Measurements from ENCODE around the gene DLD.

GRCh38 chr7:107471356-107471591 lies 1.4 kb downstream of the GPR22 start:
- RRBS, result no CpG with 5 or more reads among the region's 2 CpGs

- RRBS, result no CpG with 5 or more reads among the region's 2 CpGs
These were observed 17.1 kb downstream of the CBLL1 start for GRCh38 chr7:107760908-107761496.

DNA sequence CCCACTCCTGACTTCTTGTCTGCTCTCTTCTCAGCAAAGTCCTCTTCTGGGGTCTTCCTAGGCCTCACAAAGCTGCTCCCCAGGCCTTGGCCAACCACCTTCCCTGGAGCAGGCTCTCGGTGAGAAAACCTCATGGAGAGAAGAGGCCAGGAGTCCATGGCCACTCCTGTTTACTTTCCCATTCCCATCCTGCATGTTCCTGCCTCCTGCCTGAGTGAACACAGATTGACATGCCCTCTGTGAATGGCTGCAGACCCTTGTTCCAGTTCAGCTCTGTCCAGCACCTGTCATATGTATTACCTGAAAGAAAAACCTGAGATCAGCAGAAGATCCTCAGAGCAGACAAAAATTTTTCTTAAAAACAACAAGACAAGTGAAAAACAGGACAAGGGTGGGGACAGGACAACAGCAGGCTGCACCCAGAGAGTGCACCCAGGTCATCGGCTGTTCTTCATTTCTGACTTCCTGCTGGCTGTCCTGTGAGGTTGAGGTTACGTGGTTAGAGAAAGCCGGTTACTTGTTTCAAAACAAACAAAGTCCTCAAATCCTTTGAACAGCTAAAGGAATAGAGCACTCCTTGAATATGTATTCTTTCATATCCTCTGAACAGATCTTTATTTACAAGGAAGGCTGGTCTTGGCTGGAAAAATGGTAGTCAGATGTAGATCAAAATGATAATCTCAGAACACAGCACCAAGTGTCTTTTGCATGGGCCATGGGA lies 34.0 kb upstream of the DLD start:
- RRBS, result no CpG with 5 or more reads among the region's 4 CpGs

- RRBS, result no CpG with 5 or more reads among the region's 10 CpGs
These were observed 30.6 kb upstream of the DLD start for GRCh38 chr7:107860224-107860982.

DNA sequence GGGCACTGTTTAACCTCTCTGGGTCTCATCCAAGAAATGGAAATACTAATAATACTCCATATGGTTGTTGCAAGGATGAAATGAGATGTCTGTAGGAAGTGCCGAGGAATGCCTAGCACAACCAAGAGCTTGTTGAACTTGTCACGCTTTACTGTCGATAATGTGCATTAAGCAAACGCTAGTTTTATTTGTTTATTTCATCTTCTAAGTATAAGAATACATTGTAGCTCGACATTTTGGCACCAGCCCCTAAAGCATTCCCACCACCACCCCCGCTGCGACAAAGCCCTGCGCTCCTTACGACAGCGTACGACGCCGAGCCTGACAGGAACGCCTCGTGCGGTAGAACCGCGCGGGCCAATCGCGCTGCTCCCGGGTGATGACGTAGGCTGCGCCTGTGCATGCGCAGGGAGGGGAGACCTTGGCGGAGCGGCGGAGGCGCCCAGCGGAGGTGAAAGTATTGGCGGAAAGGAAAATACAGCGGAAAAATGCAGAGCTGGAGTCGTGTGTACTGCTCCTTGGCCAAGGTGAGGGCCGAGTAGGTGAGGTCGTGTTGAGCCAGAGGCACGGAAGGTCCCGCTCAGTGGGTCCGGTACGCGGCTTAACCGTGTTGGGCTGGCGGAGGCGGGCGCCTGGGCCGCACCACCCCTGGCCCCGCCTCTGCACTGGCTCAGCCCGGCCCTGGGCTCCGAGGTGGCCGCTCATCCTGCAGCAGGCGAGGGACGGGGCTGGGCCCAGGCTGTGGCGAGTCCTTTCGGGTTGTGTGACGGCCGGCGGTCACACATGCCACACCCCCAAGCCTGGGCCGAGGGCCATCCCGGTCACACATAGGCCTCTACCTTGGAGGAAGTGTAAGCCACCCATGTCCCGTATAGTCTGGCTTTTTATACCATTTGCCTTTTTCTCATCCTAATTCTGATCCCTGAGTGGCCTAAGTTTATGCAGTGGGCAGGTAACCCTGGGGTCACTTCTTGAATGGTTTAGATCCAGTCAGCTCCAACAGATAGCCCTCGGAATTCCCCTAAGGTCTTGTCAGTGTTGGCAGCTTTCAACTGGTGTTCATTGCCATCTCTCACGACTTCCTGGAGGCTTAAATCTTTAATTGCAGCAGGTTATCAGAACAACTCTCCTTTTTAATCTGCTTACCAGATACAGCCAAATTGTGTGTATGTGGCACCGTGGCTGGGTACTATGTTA lies at the start of gene DLD:
Gene DLD, plus strand, starts transcription at position 421 of the 1,197 bp plus-strand sequence.
- RRBS, result 3% methylated on average over 11 of the region's 62 CpGs

DNA sequence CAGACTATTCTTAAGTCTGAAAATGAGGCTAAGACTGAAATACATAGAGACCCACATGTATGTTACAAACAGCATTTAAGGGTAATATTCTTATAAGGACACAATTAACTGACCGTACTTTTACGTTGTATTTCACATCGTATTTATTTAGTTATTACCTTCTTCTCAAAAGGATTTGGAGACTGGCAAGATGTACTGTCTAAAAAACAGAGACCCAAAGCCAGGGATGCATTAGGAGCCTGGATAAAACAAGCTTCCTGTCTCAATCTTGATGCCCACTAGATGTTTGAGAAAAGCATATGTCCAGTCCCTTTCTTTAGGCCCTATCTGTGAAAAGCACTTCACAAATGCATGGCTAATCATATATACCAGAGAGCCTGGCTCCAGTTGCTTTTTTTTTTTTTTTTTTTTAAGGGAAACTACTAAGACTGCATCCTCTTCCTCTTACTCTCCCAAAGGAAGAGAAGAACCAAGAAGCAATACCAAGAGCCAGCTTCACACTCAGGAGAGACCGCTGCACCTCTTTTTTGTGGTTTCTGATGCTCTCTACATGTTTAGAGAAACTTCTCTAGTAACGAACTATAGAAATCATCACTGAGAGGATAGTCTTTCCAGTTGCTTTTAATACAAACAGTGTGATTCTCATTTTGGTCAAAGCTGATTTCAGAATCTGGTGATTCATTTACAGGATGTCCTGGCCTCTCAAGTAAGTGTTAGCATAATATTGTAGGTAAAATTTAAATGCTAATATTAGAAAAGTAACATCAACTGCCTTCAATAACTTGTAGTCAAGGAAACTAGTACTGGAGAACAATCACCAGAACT lies 3.4 kb downstream of the LAMB1 start:
- RRBS, result no CpG with 5 or more reads among the region's 5 CpGs

- RRBS, result 3% methylated on average over 20 of the region's 65 CpGs
These were observed 1.5 kb downstream of the NRCAM start for GRCh38 chr7:108454415-108455403.

DNA sequence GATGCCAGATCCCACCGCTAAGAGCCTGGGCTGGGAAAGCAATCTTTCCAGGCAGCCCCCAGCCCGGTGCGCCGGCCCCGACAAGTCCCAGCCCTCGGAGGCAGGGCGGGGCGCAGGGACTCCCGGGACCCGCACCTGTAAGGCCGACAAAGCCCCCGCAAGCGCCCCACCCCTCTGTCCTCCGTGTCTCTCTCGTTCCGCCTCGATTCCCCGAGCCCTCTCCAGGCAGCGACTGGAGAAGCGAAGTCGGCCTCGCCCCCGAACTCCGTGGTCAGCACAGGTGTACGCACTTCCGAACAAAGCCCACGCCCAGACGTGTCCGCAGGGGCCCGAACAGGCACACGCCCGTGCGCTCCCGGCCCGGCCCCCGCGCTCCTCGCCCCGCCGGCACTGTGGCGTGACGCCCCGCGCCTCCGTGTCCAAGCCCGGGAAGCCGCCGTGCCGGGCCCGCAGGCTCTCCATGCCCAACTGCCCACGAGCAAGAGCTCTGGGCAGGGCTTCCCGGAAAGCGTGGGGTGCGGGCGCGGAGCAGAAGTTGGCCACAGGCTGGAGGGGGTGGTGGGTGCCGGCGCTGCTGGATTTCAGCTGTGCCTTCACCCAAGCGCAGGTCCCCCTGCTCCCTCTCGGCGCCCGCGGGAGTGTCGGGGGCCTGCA lies 705 bp downstream of the NRCAM start:
- RRBS, result 3% methylated on average over 23 of the region's 64 CpGs

DNA sequence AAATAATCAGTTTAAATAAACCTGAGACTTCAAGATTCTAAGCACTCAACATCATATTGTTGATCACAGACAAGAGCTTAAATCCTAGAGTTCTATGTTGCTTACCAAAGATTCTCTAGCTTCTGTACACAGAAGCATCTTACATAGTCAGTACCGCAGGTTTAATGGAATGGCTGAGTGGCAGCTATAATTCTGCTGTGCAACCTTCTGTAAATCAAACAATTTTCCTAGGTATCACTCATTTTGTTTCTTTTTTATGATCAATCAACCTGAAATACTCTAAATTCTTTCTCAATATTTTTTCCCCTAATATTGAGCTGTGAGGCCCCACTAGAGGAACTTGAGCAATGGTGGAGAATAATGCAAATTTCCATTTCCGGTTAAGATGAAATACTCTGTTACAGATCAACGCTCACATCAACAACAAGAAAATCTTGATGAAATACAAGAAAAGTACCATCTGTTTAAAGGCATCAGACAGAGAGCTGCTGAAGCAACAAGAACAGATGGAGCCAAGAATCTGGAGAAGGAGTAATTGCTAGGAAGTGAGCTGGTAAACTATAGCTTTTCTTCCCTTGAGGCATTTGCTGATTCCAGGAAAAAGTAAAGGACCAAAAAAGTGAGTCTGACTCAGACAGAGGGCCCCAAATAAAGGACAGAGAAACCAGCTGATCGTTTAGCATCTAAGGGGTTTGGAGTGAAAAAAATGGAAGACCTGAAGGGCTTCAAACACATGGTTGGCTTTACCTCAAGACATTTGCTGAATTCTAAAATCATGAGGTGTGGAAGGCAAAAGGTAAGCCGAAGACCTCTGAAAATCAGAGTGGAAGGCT lies 22.6 kb downstream of the PNPLA8 start:
- RRBS, result no CpG with 5 or more reads among the region's 5 CpGs

GRCh38 chr7:108514067-108515199 lies 11.5 kb downstream of the PNPLA8 start:
- RRBS, result no CpG with 5 or more reads among the region's 15 CpGs

DNA sequence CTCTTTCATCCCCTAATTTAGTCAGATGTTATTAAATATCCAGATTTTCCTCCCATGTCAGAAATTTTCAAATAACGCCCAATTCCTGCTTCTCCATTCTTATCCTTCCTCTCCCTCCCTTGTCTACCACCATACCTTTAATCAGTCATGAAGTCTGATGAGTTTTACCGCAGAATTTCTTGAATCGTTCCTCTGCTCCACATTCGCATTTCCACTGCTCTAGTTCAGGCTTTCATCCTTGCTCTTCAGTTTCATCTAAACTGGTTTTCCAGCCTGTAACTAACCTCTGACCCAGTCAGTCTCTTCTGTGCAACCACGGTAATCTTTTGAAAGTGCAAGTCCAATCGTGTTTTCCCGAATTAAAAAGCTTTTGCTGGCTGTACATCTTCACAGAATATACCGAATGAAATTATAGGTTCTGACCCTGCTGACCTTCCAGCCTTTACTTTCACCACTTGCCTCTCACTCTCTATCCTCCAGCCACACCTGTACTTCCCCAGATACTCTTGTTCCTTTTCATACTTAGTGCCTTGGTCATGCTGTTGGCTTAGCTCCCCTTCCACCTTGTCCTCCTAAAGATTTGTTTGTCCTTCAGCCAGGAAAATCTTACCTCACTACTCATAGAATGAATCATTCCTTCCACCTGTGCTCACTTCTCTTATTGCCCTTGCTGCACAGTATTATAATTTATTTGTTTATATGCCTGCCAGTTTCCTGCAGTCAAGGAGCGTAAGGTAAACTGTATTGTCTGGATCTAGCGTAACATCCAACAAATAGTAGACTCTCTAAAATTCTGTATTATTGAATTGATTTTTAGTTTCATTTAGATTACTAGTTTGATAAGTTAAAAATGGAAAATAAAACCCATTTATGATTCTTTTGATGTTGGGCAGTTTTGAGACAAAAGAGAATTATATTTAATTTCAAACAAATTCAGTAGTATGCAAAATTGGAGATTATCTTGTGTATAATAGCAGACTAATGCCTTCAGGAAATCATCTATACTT lies 2.3 kb upstream of the PNPLA8 start:
- RRBS, result no CpG with 5 or more reads among the region's 10 CpGs

DNA sequence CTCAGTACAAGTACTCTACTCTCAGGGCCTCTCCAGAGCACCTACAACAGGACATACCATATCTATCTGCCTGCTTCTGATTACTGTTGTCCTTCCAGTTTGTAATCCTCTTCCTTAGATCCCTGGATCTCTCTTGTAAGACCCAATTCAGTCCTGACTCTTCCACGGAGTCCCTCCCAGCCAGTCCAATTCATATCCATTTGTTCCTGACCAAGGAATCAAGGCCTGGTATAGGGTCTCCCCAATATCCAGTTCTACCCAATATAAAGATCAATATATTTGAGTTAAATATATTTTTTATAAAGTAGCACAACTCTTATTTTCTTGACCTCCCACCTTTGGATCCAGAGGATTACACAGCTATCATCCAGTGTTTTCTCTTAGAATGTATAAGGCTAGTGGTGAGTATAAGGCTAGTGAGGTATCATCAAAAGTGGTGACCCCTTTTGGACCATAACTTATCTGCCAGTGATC lies 416.1 kb upstream of the LRRN3 start:
- RRBS, result no CpG with 5 or more reads among the region's 1 CpG

DNA sequence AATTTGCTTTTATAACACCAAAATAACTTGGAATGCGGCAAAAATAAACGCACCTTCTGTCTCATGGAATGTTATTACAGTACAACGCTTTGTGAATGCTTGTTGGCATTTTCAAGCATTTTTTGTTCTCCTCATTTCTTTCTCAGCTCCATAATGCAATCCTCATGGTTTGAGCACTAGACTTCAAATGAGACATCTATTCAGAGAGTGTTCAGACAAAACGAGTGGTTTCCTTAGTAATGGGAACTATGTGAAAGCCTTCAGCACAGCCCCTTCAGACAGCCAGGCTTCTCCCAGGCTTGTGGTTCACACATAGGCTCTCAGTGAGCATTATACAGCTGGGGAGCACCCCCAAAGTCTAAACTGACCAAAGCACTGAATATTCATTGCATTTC lies 8.6 kb upstream of the LRRN3 start:
- RRBS, result no CpG with 5 or more reads among the region's 4 CpGs

DNA sequence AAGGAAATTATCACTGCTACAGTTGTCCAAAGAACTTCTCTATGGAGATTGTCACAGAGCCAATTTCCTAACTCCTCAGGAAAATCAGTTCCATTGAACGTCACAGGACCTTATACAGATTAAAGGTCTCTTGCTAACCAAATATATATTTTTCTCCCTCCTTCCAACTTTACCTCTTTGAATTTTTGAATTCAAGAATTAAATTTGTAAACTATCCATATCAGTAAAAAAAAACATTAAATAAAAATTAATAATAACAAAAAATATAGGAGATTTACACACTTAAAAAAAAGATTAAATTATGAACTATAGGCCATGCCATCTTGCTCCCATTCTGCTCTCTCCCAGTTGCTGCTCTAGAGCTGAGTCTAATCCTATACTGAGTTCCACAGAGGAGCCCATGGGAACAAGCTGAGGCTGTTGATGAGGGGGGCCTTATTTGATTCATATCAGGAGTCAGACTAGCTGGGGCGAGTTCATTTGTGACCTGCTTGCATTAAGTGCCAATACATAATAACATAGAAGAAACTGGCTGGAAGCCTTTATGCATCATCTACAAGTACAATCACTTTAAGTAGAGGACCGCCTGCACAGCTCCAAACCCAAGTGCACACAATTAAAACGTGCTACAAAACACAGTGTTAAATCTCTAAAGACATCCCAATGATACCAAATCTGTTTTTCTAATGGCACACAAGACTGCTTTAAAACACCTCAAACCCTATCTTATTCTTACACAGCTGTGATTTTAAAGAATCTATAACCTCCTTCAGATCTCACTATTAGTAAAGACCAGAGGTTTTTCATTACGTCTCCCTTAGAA lies 114.7 kb downstream of the LRRN3 start:
- RRBS, result no CpG with 5 or more reads among the region's 5 CpGs

DNA sequence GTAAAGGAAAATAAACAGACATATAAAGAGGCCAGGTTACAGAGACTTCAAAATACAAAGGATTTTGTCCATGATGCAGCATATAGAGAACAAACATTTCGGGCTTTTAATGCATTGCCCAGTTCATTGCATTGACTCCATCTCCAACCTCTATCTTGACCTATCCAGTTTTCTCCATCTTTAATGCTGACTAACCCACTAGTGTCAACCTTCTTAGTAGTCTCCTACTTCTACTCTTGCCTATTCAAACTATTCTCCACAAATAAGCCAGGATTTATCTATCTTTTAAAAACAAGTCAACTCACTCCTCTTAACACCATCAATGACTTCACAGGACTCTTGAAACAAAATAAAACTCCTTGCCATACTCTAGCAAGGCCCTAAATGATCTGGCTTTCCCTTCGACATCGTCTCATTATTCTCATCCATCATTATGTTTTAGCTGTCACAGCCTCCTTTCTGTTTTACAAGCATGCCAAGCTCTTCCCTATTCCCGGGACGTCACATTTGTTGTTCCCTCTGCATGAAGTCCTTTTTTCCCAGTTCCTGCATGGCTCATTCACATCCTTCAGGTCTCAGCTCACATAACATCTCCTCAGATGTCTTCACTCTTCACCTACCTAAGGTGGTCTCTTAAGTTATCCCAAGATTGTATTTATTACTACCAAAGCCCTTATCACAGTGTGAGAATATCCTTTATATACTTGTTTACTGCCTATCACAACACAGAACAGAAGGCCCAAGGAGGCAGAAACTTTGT lies 189.0 kb downstream of the LRRN3 start:
- RRBS, result no CpG with 5 or more reads among the region's 5 CpGs

- RRBS, result no CpG with 5 or more reads among the region's 8 CpGs
These were observed 298.2 kb upstream of the IMMP2L start for GRCh38 chr7:111860380-111861017.

DNA sequence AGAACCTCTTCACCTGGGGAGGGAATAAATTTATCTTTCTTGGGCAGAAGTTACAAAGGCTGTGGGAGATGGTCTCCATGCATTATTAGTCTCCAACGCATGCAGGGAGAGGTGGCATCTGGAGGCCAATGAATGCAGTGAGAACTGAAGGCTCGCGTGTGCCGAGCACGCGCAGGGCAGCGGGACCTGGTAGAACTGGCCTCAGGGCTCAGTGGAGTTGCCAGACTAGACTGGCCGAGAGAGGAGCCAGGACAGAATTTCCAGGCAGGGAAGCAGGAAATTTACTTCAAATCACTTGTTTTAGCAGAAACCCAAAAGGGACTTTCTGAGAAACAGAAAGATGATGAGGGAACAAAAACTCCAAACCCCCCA lies 311.0 kb upstream of the IMMP2L start:
- RRBS, result no CpG with 5 or more reads among the region's 8 CpGs

DNA sequence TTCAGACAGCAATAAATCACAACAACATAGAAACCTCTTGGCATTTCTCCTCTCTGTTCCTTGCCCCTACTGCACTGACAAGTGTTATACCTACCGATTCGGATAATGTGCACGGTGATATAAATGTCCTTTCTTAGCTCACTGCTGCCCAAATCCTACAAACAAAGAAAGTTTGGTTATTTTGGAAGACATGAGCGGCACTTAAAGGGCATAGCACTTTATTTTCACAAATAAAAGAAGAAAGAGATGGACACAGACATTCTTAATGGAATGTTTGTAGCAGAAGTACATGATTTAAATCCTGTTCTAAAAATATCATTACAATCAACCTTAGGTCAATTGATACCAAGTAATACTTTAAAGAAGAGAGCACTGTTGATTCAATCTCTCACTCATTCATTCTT lies 261.5 kb downstream of the DOCK4 start:
- RRBS, result no CpG with 5 or more reads among the region's 4 CpGs